Heart (tissue), 3 donors: Measurements from ENCODE around the genes GSTO1 and ITPRIP.

- RAMPAGE, long total RNA, 2 experiments: no peak in any of the 2 experiments
These were observed 166.2 kb downstream of the NEURL1 start for GRCh38 chr10:103659736-103660094.

- RAMPAGE, long total RNA, 2 experiments: no peak in any of the 2 experiments
These were observed 143.2 kb downstream of the SH3PXD2A start for GRCh38 chr10:103712233-103712567.

DNA sequence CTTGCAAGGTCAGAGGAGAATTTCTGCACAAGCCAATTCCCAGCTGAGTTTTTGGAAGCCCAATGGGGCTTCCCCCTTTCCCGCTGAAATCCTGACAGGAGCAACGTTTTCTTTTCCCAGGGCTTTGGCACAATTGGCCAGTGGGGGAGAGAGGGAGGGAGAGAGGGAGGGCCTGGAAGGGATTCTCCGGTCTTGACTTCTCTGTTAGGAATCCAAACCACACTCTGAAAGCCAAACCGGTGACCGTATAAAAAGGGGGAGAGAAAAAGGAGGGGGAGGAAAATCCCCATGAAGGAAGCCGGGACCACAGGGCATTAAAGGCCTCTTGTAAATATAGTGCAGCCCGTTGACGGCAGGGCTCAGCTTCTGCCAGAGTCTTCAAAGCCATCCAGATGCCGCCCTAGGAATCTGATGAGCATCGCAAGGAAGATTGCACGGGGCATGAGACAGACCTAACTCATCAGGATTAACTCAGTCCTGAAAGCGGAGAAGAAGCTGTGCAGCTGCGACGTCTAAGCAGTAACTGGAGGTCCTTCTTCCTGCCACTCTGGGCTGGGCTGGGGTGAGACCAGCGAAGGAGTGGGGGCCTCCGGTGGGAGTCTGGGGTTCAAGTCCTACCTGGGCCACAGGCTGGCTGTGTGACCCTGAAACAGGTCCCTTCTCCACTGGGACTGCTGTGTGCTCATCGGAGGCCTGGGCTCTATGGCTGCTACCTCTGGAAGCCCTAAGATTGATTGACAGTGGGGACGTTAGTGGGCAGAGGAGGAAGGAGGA lies 115.9 kb downstream of the SH3PXD2A start:
- RAMPAGE, long total RNA, 2 experiments: no peak in any of the 2 experiments

DNA sequence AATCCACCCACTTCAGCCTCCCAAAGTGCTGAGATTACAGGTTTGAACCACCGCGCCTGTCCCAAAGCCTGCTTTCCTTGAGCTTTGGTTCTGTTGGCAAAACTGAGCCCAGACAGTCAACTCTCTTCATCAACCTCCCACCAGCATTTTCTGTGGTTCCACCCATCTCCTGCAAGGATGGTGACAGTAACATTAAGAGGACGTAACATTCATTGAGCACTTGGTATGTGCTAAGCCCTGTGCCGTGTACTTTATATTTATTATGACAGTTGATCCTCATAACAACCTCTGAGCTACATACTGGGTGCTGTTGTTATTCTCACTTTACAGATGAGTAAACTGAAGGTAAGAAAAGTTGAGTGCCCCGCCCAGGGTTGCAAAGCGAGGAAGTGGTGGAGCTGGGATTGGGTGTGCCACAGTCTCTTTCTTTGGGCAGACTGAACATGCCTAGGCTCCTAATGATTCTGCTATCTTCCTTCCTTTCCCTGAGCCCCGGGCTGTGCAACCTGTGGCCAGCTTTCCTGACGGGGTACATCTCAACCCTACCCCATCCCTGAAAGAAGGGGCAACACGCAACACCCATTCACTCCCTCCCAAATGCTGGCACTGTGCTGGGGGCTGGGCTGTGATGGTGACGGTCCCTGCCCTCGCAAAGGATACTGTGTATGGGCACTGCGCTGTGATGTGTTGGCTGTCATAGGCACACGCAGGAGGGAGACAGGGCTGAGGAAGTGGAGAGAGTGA lies 107.3 kb downstream of the SH3PXD2A start:
- RAMPAGE, long total RNA, 2 experiments: no peak in any of the 2 experiments

- RAMPAGE, long total RNA, 2 experiments: no peak in any of the 2 experiments
These were observed 78.6 kb downstream of the SH3PXD2A start for GRCh38 chr10:103776670-103777377.

GRCh38 chr10:103836776-103837117 lies 18.6 kb downstream of the SH3PXD2A start:
- RAMPAGE, long total RNA, 2 experiments: no peak in any of the 2 experiments

DNA sequence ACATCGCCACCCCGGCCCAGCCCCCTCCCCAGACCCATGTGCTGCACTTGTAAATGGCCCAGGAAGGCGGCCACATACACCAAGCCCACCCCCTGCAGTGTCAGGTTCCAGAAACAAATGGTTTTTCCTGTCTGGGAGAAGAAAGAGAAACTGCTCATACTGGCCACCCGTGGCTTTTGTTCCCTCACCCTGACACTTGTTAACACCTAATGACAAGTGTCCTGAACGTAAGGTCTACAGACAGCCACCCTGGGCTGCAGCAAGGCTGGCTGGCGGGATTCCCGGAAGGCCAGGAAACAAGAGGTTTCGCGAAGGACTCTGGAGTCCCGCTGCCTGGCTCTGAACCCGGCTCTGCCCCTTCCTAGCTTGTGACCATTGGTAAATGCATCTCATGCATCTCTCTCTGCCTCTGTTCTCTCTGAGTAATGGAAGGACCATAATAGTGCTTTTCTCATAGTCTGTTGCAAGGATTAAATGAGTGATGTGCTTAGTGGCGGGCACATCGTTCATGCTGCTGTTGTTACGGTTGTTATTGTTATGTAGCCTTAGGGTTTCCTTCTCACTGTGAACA lies 15.0 kb downstream of the SH3PXD2A start:
- RAMPAGE, long total RNA, 2 experiments: no peak in any of the 2 experiments

GRCh38 chr10:103881567-103882113 lies 26.3 kb upstream of the SH3PXD2A start:
- RAMPAGE, long total RNA, 2 experiments: no peak in any of the 2 experiments

GRCh38 chr10:103892211-103892553 lies 25.8 kb downstream of the STN1 start:
- RAMPAGE, long total RNA, 2 experiments: no peak in any of the 2 experiments

GRCh38 chr10:104056900-104057401 lies 28.7 kb downstream of the COL17A1 start:
- RAMPAGE, long total RNA, 2 experiments: no peak in any of the 2 experiments

GRCh38 chr10:104253915-104255040 lies at the start of gene GSTO1:
Gene GSTO1, plus strand, starts transcription at chr10:104254892.
- RAMPAGE, long total RNA, 2 experiments: start-site peak on the plus strand in 2 of 2 experiments, at chr10:104254840-104254935 at its widest, 936 to 3,689 reads per replicate

GRCh38 chr10:104338270-104338914 lies at the start of gene ITPRIP:
Gene ITPRIP, minus strand, starts transcription at chr10:104338465.
- RAMPAGE, long total RNA, 2 experiments: no peak in any of the 2 experiments

DNA sequence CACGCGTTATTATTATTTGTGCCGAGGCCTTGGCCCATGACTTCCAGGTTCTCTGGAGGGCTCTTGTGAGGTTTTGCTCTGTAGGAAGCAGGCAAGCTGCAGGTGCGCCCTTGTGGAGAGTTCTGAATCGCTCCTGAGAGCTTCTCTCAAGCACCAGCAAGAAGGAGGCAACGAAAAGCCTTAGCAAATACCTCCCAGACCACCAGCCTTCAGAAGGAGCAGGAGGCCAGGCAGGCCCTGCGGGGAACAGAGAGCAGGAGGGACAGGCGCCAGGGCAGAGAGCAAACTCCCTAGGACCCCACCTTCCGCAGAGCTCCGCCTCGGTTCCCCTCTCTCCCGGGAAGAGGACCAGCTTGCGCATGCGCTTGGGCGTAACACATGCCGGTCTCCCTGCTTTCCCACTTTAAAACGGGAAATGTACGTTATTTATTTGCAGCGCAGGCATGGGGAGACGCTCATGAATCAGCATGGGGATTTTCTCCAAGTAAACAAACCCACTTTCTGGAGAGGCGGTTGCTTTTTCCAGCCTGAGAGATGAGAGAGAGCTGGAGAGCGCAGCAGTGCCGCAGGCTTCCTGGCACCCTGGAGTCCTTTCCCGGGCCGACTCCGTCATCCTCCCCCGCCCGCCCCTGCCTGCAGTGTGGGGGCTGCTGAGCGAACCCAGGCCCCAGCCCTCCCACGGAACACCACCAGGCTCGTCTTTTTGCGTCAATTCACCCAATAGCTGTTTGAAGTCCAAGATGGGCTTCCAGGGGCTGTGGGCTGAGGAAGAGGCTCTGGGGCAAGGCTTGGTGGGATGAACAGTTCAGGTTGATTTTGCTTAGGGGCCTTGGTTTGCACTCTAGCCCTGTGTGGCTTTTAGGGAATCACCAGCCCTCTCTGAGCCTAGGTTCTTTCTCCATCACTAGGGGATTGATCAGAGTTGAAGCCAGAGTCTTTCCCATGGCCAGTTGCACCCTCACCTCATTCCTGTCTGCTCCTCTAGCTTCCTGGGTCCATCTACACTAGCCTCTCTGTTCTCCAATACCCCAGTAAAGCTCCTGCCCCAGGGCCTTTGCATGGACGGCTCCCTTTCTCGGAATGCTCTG lies 40.0 kb downstream of the SORCS3 start:
- RAMPAGE, long total RNA, 2 experiments: no peak in any of the 2 experiments

GRCh38 chr10:105516692-105517152 lies 875.6 kb downstream of the SORCS3 start:
- RAMPAGE, long total RNA, 2 experiments: no peak in any of the 2 experiments

DNA sequence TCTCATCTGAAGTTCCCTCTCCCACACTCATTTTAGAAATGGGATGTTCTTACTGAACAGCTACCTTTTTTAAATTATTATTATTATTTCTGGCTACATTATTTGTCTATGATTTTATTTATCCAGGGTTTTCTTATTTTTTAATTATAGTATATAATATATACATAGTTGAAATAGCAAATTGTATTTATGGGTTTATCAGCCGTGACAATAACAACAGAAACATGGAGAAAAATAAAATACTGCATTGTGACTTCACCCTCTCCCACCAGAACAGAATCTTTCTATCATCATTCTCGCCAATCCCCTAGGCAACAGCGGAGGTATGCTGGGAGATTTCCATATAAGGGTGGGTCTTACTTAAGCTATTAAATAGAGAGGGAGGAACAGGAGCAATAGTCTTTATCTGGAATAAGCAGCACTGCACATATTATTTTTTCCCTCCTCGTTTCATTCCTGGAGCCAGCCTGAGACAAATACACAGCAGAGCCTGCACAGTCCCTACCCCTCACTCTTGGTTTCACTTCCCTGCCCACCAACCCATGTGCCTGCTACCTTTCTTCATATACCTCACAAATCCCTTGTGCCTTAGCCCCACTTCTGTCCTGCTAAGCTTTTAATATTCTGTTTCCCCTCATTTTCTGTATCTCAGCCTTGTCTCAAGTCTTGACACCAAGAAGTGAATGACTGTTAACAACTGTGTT lies 1214.9 kb downstream of the XPNPEP1 start:
- RAMPAGE, long total RNA, 2 experiments: no peak in any of the 2 experiments

- RAMPAGE, long total RNA, 2 experiments: no peak in any of the 2 experiments
These were observed 779.0 kb downstream of the XPNPEP1 start for GRCh38 chr10:109144211-109144772.

DNA sequence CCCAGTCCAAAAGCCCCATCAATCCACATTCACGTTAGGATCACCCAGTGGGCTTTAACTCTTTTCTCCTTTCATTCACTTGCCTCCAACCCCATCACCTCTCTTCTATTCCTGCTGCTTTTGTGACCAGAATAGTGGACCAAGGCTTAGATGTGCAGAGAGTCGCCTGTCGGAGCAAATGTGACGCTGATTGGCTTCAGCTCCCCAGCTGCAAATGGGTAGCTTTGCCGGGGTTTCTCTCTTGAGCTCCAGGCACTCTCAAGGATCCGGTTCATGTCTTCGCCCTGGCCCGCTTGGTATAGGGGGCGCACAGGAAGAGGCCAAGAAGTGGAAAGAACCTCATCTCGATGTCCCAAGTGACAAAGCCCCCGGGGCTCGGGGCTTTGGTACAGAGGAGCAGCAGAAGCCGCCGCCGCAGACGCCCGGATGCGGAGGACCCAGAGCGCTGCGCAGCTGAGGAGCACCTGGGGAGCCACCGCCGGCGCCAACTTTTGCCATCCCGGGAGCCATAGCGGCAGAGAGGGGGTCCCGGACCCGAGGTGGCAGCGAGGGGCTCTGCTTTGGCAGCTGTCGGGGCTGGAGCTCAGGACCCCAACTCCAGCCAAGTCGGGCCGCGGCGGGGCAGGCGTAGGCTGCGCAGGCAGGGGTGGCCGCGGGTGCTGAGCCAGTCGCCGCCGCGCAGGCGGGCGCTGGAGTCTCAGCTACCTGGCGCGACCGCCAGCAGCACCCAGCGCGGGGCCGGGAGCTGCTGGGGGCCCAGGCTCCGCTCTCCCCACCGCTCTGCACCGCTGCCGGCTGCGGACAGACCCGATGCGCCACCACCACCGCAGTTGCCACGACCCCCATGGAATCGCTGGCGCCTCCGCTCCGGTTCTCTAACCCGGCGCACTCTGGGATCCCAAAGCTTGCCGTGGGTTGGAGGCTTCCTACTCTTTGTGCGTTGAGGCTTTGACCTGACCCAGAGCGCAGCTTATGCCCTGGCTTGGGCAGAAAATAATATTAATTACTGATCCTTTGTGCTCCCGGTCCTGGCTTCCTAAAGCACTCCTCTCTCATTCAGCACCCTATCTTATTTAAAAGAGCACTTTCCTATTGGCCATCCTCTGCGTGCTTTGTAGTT lies 466.5 kb downstream of the XPNPEP1 start:
- RAMPAGE, long total RNA, 2 experiments: no peak in any of the 2 experiments

DNA sequence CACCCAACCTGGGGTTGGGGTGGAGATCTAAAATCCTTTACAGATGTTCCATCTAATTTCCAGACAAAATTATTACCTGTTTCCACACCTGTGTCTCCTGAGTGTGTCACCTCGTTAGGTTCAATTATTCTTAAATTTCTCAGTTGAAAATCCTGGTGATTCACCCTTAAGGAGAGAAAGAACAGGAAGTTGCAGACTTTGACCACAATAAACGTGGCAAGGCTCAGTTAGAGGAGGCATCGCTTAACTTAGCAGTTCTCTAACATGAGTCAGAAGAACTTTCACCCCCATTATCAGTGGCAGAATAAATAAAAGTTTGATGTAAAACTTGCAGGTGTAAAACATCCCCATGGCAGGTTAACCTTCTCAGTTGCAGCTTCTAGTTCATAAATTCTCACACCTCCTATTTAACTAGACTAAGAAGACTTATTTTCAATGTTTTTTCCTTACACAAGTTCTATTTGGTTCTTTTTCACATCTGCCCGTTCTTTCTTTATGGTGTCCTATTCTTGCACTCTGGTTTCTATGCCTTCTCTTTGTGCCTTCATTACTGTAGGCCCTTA lies 8.3 kb downstream of the XPNPEP1 start:
- RAMPAGE, long total RNA, 2 experiments: no peak in any of the 2 experiments

DNA sequence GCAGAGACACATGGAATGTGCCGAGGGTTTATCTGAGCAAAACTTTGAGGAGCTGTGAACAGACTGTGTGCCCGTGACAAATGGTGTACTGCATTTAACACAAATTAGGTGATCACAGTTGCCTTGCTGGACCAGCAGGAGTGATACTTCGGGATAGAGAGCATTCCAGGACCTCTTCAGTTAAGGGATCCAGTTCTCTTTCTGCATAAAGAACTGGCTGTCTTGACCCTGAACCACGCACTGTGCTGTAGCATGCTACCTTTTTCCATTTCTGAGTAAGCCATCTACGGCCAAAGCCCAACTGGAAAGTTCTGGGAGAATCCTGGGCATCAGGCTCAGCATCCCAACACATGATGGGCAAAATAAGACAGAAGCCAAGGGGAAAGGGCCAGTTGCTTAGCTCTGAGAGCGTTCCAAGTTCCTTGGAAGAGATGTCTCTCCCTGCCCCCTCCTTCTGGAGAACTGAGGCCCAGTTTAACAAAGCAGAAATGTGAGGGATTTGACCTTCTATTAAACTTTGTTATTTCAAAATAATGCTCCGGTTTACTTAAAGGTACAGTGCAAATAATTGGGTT lies 37.9 kb upstream of the ADD3 start:
- RAMPAGE, long total RNA, 2 experiments: no peak in any of the 2 experiments

DNA sequence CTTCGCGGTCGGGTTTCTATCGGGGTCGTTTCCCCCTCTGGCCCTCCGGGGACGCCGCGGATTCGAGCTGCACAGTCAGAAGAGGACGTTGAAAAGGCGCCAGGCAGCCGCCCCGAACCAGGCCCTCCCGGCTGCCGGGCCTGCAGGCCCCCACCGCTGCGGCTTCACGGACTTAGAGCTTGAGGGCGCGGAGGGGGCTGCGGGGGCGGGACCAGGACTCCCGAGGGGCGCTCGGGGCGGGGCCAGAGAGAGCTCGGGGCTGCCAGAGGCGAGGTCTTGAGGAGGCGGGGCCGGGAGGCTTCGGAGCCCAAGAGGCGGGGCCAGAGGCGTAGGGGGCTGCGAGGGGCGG lies 275 bp upstream of the ADD3 start:
- RAMPAGE, long total RNA, 2 experiments: start-site peak on the minus strand in 1 of 2 experiments, centred at position 106 of the sequence, 6 reads per replicate